ENCODE measurements around the genes TSPAN17 and RGS14.

GRCh38 chr5:176541388-176542098, 4.3 kb upstream of the RNF44 start:
- PRO-cap, result no peak
- RAMPAGE, long total RNA, 4 experiments, result no peak in any of the 4 experiments

DNA sequence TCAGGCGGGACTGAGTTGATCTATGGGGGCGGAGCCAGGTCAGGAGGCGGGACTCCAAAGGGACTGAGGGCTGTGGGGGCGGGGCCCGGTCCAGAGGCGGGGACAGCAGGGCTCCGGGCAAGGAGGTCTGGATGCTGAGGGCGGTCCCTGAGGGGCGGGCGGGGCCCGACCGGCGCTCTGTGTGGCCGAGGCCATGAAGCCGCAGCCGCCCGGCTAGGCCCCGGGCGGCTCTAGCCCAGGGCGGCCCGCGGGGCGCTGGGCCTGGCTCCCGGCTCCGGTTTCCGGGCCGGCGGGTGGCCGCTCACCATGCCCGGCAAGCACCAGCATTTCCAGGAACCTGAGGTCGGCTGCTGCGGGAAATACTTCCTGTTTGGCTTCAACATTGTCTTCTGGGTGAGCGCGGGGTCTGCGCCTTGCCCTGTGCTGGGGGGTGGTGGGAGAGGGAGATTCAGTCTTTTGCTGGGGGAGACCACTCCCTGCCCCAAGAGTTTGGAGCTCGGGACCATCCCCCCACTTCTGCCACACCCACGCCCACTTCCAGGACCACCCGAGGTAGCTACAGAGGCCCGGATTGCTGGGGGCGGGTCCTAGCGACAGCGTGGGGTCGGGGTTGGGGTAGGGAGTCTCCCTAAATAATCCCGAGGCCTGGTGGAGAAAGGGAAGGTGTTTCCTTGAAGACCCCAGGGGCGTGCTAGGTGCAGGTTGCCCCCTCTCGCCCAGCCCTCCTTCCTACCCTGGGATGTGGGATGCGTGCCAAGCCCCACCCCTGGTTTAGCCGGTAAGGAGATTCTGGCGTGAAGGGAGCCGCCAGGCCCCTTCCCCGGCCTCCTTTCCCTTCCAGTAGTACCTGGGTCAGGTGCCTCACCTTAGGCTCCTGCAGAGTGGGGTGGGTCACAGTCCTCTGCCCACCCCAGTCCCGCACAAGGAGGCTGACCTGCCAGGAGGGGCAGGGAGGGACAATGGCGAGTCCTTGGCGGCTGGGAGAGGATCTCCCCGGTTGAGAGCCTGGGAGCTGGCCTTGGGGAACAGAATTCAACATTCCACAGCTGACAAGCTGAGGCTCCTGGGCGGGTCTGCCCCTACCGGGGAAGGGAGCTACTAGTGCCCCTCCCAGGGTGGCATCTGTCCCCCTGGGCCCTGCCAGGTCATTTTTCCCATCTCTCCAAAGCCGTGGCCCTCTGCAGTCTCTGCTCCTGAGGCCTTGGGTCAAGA, at the start of gene TSPAN17:
TSPAN17 (plus strand) TSS at position 175 of the 1,212 bp plus-strand sequence.
- PRO-cap, result unidirectional peak, plus-strand start at position 93 of the sequence
- RAMPAGE, long total RNA, 4 experiments, result no peak in any of the 4 experiments

GRCh38 chr5:176687790-176688214, 40.5 kb downstream of the TSPAN17 start:
- PRO-cap, result no peak
- RAMPAGE, long total RNA, 4 experiments, result no peak in any of the 4 experiments

- PRO-cap, result no peak
- RAMPAGE, long total RNA, 4 experiments, result no peak in any of the 4 experiments
Measured at GRCh38 chr5:177131411-177131591, 2.3 kb upstream of the NSD1 start.

- PRO-cap, result no peak
- RAMPAGE, long total RNA, 4 experiments, result no peak in any of the 4 experiments
Measured at GRCh38 chr5:177209520-177210012, 76.0 kb downstream of the NSD1 start.

DNA sequence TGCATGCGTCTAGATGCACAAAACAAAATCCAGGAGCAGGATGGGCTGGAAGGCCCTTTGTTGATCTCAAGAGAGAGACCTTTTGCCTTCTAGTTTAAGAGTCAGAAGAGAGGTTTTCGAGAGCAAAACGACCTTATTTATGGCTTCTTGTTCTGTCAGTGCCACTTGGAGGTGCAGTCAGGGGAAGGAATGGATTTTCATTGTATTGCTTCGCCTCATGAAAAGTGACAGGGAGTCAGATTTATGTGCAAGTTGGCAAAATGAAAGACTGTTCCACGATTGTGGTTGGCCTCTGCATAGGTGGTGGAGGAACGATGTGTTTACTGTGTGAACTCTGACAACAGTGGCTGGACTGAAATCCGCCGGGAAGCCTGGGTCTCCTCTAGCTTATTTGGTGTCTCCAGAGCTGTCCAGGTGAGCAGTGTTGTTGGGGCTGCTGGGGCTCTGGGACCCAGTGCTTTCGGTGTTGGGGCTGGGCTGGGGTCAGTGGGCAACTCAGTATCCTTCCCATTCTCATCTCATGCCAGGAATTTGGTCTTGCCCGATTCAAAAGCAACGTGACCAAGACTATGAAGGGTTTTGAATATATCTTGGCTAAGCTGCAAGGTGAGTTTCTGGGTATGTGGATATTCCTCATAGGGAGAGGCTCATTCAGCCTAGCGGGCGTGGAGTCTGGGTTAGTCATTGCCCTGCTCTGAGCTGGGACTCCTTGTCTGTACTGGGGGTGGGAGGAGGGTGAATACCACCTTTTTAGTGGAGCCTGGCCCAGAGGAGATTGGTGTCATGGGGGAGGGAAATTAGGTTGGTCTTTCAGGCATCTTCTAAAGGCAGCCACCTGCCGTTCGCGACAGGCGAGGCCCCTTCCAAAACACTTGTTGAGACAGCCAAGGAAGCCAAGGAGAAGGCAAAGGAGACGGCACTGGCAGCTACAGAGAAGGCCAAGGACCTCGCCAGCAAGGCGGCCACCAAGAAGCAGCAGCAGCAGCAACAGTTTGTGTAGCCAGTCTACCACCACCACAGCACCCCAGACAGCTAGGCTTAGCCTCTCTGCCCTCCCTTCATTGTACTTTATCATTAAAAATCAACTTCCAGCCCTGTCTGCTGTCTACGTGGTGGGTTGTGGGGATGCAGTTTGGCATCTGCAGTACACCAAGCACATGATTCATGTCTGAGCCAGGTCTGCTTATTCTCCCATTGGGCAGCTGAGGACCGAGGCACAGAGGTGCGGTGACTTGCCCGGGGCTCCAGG, 2.4 kb downstream of the PRELID1 start:
- PRO-cap, result no peak
- RAMPAGE, long total RNA, 4 experiments, result no peak in any of the 4 experiments

GRCh38 chr5:177306820-177307318, 3.3 kb downstream of the PRELID1 start:
- PRO-cap, result no peak
- RAMPAGE, long total RNA, 4 experiments, result no peak in any of the 4 experiments

DNA sequence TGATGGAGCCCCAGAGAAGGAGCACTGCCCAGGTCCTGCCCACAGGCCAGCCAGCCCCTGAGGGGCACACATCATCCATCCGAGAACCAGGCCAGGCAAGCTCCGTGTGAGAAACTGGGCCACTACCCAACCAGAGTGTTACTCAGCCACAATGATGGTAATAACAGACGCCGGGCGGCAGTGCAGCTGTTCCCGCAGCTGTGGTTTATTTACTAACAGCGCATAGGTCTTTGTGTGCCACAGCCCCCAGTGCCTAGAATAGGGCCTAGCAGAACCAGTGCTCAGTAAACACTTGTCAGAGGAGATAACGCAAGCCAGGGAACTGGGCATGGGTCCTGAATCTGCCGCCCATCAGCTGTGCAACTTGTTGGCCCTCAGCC, 2.3 kb downstream of the MXD3 start:
- PRO-cap, result no peak
- RAMPAGE, long total RNA, 4 experiments, result no peak in any of the 4 experiments

DNA sequence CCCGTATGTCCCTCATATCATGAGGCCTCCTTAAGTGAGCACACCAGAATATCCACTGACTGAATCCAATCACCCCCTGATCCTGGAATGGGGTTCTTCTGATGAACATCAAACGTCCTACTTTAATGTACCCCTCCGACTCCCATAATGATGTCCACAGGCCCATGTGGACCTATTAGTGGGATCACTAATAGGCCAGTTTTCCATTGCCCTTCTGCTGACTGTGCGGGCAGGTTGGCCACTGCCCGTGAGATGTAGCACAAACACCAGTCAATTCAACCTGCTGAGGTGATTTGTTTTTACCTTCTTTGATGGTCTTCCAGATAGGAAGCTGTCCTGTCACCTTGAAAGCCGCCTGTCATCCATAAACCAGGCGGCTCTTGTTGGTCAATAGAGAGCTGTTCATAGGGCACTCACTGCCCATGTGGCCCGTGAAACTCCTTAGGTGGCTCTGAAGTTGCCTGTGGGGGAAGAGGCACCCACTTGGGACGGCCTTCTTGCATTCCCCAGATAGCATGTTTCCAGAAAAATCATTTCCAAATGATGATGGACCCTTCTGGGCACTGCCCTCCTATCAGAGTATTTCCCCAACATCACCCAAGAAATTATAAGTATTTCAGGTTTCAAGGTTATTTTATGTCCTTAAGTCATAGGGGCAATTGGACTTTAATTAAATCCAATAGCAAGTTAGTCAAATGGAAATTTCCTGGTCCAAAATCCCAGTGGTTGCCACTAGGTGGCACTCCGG, 5.8 kb upstream of the MXD3 start:
- PRO-cap, result no peak
- RAMPAGE, long total RNA, 4 experiments, result no peak in any of the 4 experiments

DNA sequence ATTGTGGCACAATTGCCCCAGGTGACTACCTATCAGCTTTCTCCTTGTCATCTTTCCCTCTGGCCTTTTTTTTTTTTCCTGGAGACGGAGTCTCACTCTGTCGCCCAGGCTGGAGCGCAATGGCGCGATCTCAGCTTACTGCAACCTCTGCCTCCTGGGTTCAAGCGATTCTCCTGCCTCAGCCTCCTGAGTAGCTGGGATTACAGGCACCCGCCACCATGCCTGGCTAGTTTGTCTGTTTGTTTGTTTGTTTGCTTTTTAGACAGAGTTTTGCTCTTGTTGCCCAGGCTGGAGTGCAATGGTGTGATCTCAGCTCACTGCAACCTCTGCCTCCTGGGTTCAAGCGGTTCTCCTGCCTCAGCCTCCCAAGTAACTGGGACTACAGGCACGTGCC, 6.8 kb upstream of the MXD3 start:
- PRO-cap, result no peak
- RAMPAGE, long total RNA, 4 experiments, result no peak in any of the 4 experiments

GRCh38 chr5:177357406-177358351, at the start of gene RGS14:
Gene RGS14 (plus strand): TSS chr5:177357924.
- PRO-cap, result no peak
- RAMPAGE, long total RNA, 4 experiments, result start-site peak on the plus strand in 2 of 4 experiments, at chr5:177357905-177357944 at its widest, 12 to 14 reads per replicate

- PRO-cap, result no peak
- RAMPAGE, long total RNA, 4 experiments, result no peak in any of the 4 experiments
Measured at GRCh38 chr5:177379408-177379913, 4.8 kb upstream of the SLC34A1 start.

DNA sequence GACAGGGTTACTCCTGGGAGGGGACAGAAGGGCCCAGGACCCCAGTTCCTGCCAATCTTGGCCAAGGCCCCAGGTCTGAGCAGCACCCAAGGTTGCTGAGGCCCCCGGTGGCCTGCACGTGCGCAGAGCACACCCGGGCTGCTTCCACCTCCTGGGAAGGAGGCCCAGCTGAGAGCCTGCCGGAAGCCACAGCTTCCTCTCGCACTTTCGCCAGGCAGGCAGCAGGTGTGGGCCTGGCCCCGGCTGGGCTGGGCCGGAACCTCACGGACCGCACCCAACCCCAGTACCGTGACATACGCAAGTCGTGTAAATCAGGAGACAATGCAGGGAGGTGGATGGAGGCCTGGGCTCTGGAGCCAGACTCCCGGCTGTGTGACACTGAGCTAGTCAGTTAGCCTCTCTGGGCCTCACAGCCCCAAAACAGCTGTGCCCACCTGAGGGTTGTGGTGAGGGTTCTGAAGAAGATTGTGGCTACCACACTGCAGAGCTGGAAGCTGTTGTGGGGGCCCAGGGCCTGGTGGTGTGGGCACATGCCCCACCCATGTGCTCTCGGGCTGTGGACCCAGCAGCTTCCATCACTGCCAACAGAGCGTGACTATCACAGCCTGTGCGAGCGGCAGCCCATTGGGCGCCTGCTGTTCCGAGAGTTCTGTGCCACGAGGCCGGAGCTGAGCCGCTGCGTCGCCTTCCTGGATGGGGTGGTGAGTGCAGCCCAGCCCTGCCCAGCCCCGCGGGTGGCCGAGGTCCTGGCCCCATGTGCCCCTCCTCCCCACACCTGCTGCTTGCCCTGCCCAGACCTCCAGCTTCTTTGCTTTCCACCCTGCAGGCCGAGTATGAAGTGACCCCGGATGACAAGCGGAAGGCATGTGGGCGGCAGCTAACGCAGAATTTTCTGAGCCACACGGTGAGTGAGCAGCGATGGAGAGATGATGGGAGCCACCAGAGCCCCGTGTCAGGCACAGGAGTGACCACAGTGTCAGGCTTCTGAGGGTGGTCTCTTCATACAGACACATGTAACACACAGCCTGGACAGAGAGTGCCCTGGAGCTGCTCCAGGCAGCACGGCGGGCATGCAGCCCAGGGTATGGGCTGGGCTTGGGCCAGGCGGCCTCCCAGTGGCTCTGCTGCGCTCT, 5.3 kb downstream of the GRK6 start:
- PRO-cap, result no peak
- RAMPAGE, long total RNA, 4 experiments, result no peak in any of the 4 experiments

- PRO-cap, result no peak
- RAMPAGE, long total RNA, 4 experiments, result no peak in any of the 4 experiments
Measured at GRCh38 chr5:177446001-177446256, 685 bp upstream of the PRR7 start.

- PRO-cap, result no peak
- RAMPAGE, long total RNA, 4 experiments, result no peak in any of the 4 experiments
Measured at GRCh38 chr5:177447488-177448371, 1.1 kb downstream of the PRR7 start.

GRCh38 chr5:177451903-177452711, 5.5 kb downstream of the PRR7 start:
- PRO-cap, result no peak
- RAMPAGE, long total RNA, 4 experiments, result no peak in any of the 4 experiments

GRCh38 chr5:177452996-177453806, 6.6 kb downstream of the PRR7 start:
- PRO-cap, result no peak
- RAMPAGE, long total RNA, 4 experiments, result no peak in any of the 4 experiments

- PRO-cap, result no peak
- RAMPAGE, long total RNA, 4 experiments, result no peak in any of the 4 experiments
Measured at GRCh38 chr5:177454606-177454988, 8.0 kb downstream of the PRR7 start.

DNA sequence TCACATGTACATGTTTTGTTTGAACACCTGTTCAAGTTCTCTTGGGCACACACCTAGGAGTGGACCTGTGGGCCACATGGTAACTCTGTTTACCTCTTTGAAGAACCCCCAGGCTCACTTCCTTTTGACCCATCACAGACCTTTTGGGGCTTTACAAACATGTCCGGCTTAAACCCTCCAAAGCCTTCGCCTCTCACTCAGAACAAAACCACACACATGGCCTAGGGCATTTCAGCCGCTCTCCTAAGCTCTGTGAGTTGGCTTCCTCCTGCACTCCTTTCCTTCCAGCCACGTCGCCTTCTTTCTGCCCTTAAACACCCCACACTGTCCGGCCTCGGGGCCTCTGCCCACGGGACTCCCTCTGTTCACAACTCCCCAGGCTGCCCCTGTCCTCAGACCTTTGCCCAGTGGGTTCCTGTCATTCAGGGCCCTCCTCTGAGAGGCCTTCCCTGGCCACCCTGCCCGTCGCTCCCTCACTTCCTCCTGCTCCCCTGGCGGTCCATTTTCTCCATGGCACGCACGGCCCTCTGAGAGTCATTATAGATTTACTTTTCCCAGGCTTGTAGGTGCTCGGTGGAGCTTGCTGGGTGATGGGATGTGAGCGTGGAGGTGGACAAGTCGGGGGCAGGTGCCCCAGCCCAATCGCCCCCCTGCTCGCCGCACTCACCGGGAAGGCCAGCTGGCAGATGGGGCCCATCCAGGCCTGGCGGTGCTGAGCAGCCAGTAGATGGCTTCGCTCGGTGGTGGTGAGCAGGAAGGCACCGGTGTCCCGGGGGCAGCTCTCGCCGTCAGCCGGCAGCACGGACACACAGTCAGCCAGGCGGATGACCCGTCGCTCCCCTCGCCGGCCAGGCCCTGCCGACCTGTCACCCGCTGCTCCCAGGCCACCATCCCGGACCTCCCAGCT, 1.8 kb downstream of the DOK3 start:
- PRO-cap, result no peak
- RAMPAGE, long total RNA, 4 experiments, result no peak in any of the 4 experiments

- PRO-cap, result no peak
- RAMPAGE, long total RNA, 4 experiments, result no peak in any of the 4 experiments
Measured at GRCh38 chr5:177542701-177543659, 11.4 kb downstream of the FAM193B start.